ENCODE measurements around the genes AWAT1, DLG3, FOXO4 and MED12.

DNA sequence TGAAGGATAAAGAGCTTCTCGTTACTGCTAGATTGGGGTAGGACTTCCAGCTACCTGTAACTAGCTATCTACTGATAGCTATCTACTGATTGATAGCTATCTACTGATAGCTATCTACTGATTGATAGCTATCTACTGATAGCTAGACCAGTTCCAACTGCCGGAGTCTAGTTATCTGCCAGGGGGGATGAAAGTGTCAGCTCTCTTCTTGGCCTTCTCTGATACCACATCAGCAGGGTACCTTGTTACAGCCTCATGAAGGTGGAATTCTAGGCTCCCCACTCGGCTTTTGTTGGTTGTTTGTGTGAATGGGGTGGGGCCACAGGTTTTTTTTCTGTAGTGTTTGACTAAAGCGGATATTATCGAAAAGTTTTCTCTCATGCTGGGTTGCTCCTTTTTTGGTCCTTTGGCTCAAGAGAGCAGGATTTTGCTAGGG, 59.4 kb downstream of the AWAT2 start:
- PRO-cap, 2 experiments, result no peak in any of the 2 experiments

- PRO-cap, 2 experiments, result no peak in any of the 2 experiments
Observed at GRCh38 chrX:70234322-70234696, at the start of gene AWAT1. AWAT1 (plus strand) TSS chrX:70234655.

- PRO-cap, 2 experiments, result no peak in any of the 2 experiments
Observed at GRCh38 chrX:70444632-70445105, at the start of gene DLG3. DLG3 (plus strand) TSS chrX:70444835.

DNA sequence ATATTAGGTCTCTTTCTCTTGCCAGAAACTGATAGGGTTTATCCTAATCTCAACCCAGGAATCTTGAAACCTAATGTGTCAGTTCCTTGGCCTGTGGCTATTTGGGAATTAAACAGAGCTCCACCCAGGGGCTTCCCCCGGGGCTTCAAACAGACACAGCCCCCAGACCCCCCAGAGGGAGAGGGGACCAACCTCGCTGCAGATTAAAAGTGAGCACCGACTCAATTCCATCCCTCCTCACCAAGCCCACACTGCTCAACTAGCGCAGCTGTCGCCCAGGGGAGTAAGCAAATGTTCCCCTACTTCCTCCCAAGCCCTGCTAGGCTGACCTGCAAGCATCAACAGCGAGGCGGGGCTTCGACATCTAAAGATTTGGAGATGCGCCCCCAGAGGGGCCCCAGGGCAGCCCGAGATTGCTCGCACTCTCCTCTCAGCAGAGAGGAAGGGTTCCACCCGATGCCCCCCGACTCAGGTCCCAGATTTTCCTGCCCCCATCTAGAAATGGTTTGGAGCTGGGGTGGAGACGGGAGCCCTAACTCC, 524 bp downstream of the SLC7A3 start:
- PRO-cap, 2 experiments, result no peak in any of the 2 experiments

DNA sequence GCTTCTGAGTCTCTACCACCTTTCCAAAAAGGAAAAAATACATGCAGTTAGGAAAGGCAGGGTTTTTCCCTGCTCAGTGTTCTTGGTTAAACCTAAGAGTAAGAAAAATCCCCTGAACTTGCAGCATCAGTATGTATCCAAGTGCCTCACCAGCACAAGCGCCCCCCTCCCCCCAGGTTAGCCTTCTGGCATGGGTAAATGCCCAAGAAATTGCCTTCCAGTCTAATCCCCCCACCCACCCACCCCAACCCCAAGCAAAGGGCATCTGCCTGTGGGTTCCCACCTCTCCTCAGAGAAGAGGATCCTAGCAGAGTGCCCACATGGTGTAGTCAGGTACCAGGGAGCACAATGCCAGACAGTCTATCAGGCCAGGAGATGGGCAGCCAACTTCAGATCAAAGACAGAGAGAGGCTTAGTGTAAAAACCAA, 7.6 kb downstream of the SNX12 start:
- PRO-cap, 2 experiments, result no peak in any of the 2 experiments

DNA sequence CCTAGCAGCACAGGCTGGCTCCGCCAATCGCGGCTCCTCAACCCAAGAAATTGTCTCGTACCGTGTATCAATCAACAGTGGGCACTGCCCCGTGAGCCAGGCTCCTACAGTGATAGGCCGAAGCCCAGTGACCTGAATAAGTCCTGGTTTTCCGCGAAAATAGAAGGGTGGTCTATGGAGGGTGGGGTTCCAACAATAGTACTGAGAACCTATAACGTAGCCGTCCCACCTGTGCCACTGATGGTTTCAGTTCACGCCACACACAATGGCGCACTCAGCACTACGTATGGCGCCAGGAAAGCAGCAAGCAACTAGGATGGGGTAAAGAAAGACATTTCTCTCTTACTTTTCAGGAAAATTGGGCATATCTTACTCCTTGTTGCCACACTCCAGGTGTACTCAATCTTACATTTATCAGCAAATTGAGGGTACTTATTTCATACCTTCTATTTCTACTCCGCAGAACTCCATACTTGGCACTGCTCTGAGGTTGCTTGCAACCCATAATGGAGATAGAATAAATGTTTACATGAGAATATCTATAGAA, 541 bp upstream of the SNX12 start:
- PRO-cap, 2 experiments, result peak in 2 of 2 experiments; most common plus-strand start position 74 of the sequence (in 2)

GRCh38 chrX:71095514-71096734, at the start of gene FOXO4:
FOXO4 (plus strand) TSS chrX:71095851.
- PRO-cap, 2 experiments, result peak in 2 of 2 experiments; most common plus-strand start chrX:71095851 (in 2); most common minus-strand start chrX:71095766 (in 2)

DNA sequence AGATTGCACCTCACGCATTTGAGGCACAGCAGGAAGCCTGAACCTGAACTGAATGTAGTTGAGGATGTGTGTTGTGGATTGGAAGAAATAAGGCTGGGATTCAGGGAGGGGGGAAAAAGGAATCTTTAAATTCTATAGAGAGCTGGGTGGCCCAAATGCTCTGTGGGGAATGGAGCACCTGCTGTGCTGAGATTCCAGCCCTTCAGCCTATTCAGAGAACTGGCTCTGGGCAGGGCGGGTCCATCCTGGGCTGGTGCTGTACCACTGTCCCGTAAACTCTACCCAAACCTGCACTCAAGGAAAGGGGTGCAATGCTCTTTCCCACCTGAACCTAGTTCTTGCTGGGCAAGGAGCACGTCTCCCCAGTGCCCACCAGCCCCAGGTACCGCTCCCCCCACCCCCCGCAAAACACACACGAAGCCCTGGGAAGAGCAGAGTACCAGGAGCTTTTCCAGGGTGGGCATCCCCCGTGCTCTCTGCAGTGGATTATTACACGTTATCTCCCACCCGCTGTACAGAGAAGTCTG, 4.2 kb downstream of the FOXO4 start:
- PRO-cap, 2 experiments, result no peak in any of the 2 experiments

DNA sequence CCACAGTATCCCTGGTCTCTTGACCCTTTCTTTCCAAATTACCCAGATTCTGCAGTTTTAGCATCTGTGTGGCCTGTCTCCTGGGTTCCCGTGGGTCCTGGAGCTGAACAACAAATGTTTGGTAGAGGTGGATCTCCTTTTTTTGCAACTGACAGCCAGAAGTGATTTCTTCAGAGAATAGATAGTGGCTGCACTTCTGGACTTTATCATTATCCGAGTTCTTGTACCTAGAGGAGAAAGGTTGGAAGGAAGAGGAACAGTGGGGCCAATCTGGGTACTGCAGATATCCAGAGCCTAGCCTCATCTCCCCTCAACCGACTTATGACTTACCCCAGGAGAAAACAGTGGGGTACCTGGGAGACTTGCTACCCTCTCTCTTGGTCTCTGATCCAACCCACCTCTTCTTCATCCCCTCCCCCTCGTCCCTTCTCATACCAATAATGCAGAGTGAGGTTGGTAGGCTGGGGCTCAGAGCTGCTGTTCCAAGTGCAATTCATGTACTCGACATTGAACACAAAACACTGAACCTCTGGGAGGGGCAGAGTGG, 842 bp downstream of the IL2RG start:
- PRO-cap, 2 experiments, result no peak in any of the 2 experiments

DNA sequence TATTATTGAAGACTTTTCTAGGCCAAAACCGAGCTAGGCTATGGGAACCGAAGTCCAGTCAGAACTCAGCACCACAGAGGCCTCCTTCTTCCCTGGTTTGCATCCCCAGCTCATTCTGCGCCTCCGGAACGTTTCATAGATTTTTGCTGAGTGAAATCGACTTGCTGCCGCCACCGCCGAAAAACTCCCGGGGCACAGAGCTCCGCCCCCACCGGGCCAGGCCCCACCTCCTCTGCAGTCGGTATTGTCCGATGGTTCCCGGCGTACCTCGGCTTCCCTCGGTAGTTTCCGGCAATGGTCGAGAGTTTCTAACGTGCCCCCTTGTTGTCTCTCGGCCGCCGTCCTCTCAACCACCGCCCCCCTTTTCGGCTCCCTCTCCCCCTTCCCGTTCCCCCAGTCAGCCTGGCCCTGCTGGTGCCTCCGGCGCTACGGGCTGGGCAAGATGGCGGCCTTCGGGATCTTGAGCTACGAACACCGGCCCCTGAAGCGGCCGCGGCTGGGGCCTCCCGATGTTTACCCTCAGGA, at the start of gene MED12:
TSS of gene MED12 (plus strand) at position 284 of the 525 bp plus-strand sequence.
- PRO-cap, 2 experiments, result peak in 2 of 2 experiments; most common plus-strand start position 284 of the sequence (in 2); most common minus-strand start position 152 of the sequence (in 1)

DNA sequence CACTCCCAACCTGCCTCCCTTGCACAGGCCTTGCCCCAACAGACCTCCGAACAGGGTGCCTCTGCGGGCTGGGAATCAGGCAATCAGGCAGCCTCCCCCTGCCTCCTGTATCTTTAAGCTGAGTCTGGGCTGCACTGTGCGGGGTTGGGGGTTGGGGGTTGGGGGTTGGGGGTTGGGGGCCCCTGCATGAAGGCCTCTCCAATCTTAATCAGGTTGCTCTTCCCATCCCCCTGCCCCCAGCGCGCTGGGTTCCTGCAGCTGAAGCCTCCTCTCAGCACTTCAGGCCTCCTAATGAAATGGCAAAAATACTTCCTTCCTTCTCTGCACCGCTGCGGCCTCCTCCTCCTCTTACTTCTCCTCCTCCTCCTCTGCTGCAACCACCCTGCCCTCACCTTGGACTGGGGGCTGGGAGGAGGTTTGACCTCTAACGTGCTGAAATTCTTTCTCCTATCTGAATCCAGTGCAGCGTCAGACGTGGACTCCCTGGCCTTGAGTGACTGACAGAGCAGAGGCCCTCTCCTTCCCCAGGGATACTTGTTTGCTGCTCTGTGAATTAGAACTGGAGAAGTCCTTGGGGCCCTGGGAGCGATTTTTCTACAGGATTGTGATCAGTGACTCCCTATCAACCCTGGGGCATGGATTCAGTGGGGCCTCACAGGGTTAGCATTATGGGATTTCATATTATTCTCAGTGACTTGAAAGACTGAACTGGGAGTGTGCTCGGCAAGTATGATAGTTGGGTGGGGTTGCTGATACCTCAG, 26.7 kb downstream of the NLGN3 start:
- PRO-cap, 2 experiments, result no peak in any of the 2 experiments

DNA sequence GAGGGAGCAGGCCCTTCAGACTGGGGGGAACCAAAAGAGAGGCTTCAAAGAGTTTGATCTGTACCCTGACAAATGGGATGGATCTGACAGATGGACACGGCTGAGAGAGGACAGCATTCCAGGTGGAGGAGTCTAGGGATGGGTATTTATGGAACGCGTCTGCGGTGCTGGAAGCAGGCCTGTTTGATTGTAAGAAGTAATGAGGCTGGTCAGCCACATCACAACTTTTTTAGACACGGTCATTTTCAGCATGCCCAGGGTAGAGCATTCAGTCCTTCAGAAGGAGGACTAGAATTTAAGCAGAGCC, 33.5 kb downstream of the NLGN3 start:
- PRO-cap, 2 experiments, result no peak in any of the 2 experiments

DNA sequence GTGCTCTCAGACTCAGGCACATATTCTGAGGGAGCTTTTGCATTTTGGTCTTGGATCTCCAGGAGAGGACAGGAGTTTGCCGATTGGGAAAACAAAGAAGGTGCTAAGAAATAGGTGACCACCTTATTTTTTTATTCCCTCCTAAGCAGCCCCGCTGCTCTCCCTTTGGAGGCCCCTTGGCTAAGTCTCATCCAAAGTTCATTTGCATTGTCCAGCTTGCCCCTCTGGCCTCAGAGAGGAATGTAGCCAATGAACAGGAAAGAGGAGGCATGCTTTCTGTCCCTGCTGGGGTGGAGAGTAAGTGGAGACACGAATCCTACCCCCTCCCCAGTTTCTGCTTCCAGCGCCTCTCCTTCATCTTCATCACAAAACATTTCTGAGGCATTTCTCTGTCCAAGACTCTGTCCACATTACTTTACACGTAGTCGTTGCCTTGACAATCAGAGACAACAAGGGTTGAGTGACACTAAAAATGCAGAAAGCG, 38.7 kb downstream of the NLGN3 start:
- PRO-cap, 2 experiments, result no peak in any of the 2 experiments

- PRO-cap, 2 experiments, result no peak in any of the 2 experiments
Observed at GRCh38 chrX:71376812-71377371, 10.7 kb downstream of the TAF1 start.

- PRO-cap, 2 experiments, result no peak in any of the 2 experiments
Observed at GRCh38 chrX:71378191-71379210, 12.3 kb downstream of the TAF1 start.

GRCh38 chrX:71453779-71454794, 78.8 kb upstream of the OGT start:
- PRO-cap, 2 experiments, result no peak in any of the 2 experiments

DNA sequence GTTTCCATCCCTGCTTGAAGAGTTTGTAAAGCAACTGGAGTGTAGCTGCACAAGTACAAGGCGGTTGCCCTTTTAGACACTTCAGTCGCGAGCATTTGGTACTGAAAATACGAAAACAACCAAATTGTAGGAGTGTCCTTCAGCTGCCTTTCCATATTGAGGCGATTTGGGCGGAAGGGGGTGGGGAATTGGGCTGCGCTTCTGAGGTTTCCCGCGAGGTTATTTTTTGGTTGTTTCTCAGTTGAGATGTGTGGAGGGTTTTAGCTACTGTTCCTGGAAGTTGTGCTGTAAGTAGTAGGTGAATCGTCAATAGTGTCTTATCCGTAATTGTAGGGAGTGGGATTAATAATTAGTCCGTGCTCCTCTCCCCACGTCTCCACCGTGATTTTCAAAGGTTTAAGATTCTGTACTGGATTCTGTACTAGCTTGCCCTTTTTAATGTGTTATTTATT, 1.4 kb downstream of the OGT start:
- PRO-cap, 2 experiments, result peak in 2 of 2 experiments; most common plus-strand start position 240 of the sequence (in 2); most common minus-strand start position 158 of the sequence (in 2)

DNA sequence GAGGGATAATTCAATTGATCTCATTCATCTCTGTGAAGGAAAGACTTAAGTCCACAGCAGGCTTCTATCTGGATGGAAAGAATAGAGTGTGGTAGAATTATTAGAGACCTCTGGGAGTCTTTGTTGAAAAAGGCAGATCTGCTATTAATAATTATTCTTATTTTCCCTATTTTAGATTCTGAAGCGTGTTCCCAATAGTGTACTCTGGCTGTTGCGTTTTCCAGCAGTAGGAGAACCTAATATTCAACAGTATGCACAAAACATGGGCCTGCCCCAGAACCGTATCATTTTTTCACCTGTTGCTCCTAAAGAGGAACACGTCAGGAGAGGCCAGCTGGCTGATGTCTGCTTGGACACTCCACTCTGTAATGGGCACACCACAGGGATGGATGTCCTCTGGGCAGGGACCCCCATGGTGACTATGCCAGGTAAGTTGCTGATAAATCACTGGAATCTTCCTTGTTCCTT, 10.9 kb upstream of the GCNA start:
- PRO-cap, 2 experiments, result no peak in any of the 2 experiments

DNA sequence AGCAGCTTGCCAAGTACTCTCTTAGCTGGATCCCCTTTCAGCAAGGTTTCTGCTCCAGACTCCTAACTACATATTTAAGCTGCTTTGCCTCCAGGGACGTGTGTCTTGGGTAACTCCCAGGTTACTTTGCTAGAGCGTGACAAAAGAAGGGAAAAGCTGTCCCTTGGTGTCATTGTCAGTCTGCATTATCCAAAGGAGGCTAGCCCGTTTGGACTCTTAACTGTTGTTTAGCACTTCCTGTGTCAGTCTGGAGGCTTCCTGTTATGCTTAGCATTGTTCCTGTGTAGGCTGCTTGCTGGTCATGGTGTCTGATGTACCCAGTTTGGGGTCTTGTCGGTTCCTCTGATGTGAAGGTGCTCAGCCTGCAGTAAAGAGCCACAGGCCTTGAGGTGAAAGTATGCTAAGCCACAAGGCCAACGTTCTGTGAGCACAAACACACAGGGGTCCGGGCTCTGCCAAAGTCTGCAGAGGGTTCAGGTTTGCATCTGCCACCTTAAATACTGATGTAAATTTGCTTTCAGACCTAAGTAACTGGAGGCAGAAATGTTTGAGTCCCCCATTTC, 11.5 kb downstream of the CXCR3 start:
- PRO-cap, 2 experiments, result no peak in any of the 2 experiments

DNA sequence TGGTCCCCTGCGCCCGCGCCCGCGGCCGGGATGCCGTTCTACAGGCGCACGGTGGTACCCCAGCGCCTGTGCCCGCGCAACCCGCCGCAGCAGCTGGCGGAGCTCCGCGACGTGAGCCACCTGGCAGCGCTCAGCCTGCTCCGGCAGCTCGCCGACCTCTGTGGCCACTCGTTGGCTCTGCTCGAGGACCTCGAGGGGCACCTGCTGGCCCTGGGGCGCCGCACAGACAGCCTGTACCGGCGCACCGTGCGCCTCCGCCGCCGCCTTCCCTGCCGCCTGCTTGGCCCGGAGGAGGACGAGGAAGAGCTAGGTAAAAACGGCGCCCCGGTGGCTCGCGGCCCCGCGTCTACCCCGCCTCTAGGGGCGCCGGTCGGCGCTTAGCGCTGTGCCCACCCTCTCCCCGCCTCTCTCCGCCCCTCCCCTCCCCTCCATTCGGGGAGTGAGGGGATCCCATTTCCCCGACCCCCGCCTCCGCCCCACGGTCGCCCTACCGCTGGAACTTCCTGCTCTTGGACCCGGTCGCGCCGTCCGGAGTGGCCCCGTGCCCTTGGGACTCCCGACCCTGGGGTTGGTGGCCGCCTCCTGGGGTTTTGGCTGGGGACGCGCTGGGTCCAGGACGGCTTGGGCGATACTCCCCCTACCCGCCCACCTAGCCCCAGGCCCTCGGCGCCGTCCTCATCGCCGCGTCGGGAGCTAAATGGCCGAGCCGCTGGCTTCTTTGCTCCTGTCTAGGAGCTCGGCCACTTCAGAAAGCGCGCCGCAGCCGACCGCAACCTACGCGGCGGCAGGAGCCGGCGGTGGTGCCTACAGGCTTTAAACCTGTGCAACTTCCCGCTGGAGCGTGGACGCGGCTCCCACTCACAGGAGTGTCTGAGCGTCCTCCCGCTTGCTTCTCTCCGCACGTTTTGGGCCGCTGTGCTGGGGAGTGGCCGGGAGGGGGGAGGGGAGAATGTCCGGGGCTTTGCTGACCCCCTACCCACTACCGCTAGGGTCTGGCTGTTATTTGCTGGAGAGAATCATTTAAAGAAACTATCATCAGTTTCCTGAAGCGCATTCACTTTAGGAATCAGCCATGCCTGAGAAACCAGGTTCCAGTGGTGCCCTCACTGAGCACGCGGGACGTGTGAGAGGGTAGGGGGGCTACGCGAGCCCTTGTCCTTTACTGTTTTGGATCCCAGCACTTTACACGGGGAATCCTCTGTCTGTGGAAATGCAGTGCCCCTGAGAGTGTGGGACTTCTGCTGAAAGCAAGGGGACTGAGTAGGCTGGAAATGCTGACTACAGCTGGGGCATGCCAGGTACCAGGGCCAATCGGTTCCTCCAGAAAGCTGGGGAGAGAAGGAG, 885 bp downstream of the NHSL2 start:
- PRO-cap, 2 experiments, result peak in 1 of 2 experiments; most common minus-strand start position 348 of the sequence (in 1)

Data from heart right ventricle (tissue), 2 donors.